Measurements from ENCODE around the genes CA7 and CBFB.

GRCh38 chr16:64910231-64910765, 211.6 kb downstream of the CDH11 start:
- PRO-cap, 6 experiments, result no peak in any of the 6 experiments
- RAMPAGE, long total RNA, 2 experiments, result no peak in any of the 2 experiments
- RRBS, result no CpG with 5 or more reads among the region's 7 CpGs

DNA sequence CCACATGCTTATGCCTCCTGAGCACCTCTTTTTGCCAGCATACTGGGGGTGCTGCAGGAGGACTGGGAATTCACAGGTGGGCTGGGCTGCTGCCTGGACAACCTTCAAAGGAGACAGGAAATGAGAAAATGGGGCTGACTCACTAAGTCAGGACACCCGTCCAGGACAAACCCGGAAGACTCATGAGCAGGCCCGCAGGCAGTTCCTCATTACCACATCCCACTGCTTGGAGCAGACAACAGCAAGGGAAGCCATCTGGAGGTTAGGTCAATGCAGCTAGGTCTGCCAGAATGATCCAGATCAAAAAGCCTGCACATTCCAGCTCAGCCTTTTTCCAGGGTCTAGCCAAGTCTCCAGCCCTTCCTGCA, 536.4 kb upstream of the CDH11 start:
- PRO-cap, 6 experiments, result peak in 1 of 6 experiments; most common plus-strand start position 234 of the sequence (in 1)
- RAMPAGE, long total RNA, 2 experiments, result no peak in any of the 2 experiments
- RRBS, result no CpG with 5 or more reads among the region's 3 CpGs

DNA sequence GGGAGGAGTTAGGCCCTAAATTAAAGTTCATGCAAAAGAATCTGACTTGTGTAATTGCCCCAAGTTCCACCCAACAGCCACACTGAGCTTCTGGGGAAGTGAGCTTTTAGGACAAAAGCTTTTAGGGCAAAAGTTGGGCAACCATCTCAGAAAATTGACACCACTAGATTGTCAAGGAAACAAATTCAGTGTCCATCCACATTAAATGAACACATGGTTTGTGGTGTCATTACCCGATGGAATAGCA, 613.0 kb upstream of the CDH11 start:
- PRO-cap, 6 experiments, result no peak in any of the 6 experiments
- RAMPAGE, long total RNA, 2 experiments, result no peak in any of the 2 experiments
- RRBS, result no CpG with 5 or more reads among the region's 1 CpG

GRCh38 chr16:66363969-66365222, 2.1 kb upstream of the CDH5 start:
- PRO-cap, 6 experiments, result peak in 4 of 6 experiments; most common plus-strand start chr16:66364803 (in 3); most common minus-strand start chr16:66364742 (in 2)
- RAMPAGE, long total RNA, 2 experiments, result no peak in any of the 2 experiments
- RRBS, result no CpG with 5 or more reads among the region's 22 CpGs

GRCh38 chr16:66402703-66403567, 24.2 kb upstream of the BEAN1 start:
- PRO-cap, 6 experiments, result no peak in any of the 6 experiments
- RAMPAGE, long total RNA, 2 experiments, result no peak in any of the 2 experiments
- RRBS, result 87% methylated on average over 5 of the region's 57 CpGs

DNA sequence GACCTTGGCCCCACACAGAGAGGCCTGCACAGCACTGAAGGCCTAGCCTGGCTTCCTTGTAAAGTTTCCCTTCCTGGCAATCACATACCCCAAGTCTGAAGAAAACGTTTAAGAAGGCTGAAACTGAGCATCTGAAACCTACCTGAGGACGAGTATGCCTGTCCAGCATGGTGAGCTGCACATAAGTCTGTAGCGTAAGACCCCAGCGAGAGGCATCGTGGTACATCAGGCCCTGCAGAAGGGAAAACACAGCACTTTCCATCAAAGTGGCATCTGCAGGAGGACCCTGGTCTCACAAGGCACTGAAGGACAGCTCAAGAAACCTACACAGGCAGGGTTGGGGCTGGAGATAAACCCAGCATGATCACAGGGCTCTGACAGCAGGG, 18.7 kb downstream of the TK2 start:
- PRO-cap, 6 experiments, result no peak in any of the 6 experiments
- RAMPAGE, long total RNA, 2 experiments, result start-site peak on the minus strand in 1 of 2 experiments, centred at position 190 of the sequence, 8 reads per replicate
- RRBS, result no CpG with 5 or more reads among the region's 5 CpGs

DNA sequence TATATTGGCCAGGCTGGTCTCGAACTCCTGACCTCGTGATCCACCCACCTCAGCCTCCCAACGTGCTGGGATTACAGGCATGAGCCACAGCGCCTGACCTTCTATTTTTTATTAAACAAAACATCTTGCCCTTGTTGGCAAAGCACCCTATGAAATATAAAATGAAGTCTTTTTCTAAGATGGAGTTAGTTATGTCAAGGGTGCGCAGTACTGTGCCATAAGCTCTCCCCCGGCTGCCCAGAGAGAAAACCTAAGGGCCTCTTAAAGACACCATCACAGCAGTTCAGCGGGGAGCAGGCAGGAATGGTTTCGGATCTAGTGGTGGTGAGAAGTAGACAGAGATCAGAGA, 1.0 kb upstream of the CMTM3 start:
- PRO-cap, 6 experiments, result no peak in any of the 6 experiments
- RAMPAGE, long total RNA, 2 experiments, result no peak in any of the 2 experiments
- RRBS, result no CpG with 5 or more reads among the region's 8 CpGs

GRCh38 chr16:66608107-66608863, 3.8 kb downstream of the CMTM3 start:
- PRO-cap, 6 experiments, result no peak in any of the 6 experiments
- RAMPAGE, long total RNA, 2 experiments, result no peak in any of the 2 experiments
- RRBS, result no CpG with 5 or more reads among the region's 13 CpGs

DNA sequence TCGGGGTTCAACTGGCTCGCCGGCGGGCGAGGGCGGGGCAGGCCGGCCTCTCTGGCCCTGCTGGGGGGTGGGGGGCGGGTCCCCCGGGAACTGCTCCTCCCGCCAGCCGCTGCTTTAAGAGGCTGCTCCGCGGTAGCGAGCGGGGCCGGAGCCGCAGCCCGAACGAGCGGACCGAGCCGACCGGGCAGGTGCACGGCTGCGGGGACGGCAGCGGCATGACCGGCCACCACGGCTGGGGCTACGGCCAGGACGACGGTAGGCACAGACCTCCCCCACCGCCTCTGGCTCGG, at the start of gene CA7:
CA7 (plus strand) TSS at position 142 of the 290 bp plus-strand sequence.
- PRO-cap, 6 experiments, result no peak in any of the 6 experiments
- RAMPAGE, long total RNA, 2 experiments, result no peak in any of the 2 experiments
- RRBS, result 2% methylated on average over 22 of the region's 34 CpGs

- PRO-cap, 6 experiments, result peak in 6 of 6 experiments; most common plus-strand start chr16:67000537 (in 2); most common minus-strand start chr16:67000984 (in 3)
- RAMPAGE, long total RNA, 2 experiments, result start-site peak on the minus strand in 1 of 2 experiments, at chr16:67001001-67001048 at its widest, 13 reads per replicate
- RRBS, result 3% methylated on average over 8 of the region's 101 CpGs
Measured at GRCh38 chr16:67000130-67001500, 12.2 kb downstream of the CES4A start.

- PRO-cap, 6 experiments, result peak in 6 of 6 experiments; most common plus-strand start chr16:67029149 (in 3); most common minus-strand start chr16:67028991 (in 5)
- RAMPAGE, long total RNA, 2 experiments, result no peak in any of the 2 experiments
- RRBS, result 2% methylated on average over 47 of the region's 122 CpGs
Measured at GRCh38 chr16:67028376-67029568, at the start of gene CBFB. CBFB (plus strand) TSS chr16:67029149.

DNA sequence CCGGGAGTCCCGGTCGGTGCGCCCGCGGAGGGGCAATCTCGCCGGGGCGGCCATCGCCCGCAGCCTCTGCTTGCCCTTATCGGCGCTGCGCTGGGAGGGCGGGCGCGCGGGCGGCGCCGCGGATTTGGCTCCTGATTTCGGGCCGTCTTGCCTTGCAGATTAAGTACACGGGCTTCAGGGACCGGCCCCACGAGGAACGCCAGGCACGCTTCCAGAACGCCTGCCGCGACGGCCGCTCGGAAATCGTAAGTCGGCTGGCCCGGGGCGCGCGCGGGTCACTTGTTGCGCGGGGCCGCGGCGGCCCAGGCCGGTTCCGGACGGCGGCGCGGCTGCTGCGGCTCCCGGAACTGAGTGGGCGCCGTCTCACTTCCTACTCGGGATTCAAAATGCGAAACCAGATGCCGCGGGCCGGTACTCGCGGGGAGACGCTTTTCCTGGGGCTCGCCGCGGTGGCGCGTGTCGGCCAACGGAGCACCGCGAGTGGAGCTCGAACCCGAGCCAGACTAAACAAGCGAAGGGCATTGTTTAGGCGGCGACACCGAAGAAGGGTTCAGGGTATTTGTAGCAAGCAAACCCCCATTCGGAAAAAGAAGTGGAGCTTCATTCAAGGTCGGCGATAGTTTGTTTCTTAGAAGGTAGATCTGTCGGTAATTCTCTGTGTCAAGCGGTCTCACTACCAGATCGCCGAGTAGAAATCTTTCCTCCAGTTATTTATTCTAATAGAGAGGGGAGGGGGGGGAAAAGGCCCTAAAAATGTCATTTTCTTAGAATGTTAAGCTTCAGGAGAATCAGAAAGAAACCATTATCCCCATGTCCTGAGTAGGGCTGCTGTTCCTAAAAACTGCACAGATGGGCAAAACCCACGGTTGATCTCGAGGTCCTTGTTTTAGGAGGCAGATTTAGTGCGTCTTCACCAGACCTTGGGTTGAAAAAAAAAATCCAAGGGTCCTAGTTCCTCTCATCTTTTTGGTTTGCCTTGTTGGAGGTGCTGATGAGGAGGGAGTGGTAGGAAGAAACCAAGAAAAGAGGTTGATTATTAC, 940 bp downstream of the CBFB start:
- PRO-cap, 6 experiments, result peak in 6 of 6 experiments; most common plus-strand start position 397 of the sequence (in 5); most common minus-strand start position 349 of the sequence (in 5)
- RAMPAGE, long total RNA, 2 experiments, result no peak in any of the 2 experiments
- RRBS, result 1% methylated on average over 29 of the region's 90 CpGs

GRCh38 chr16:67038907-67039324, 10.0 kb downstream of the CBFB start:
- PRO-cap, 6 experiments, result no peak in any of the 6 experiments
- RAMPAGE, long total RNA, 2 experiments, result no peak in any of the 2 experiments
- RRBS, result no CpG with 5 or more reads among the region's 1 CpG

GRCh38 chr16:67235961-67236779, 9.2 kb downstream of the TMEM208 start:
- PRO-cap, 6 experiments, result no peak in any of the 6 experiments
- RAMPAGE, long total RNA, 2 experiments, result no peak in any of the 2 experiments
- RRBS, result 71% methylated on average over 2 of the region's 23 CpGs

GRCh38 chr16:67240861-67241957, 6.1 kb downstream of the FHOD1 start:
- PRO-cap, 6 experiments, result peak in 3 of 6 experiments; most common plus-strand start chr16:67241257 (in 1); most common minus-strand start chr16:67241040 (in 2)
- RAMPAGE, long total RNA, 2 experiments, result no peak in any of the 2 experiments
- RRBS, result no CpG with 5 or more reads among the region's 10 CpGs

DNA sequence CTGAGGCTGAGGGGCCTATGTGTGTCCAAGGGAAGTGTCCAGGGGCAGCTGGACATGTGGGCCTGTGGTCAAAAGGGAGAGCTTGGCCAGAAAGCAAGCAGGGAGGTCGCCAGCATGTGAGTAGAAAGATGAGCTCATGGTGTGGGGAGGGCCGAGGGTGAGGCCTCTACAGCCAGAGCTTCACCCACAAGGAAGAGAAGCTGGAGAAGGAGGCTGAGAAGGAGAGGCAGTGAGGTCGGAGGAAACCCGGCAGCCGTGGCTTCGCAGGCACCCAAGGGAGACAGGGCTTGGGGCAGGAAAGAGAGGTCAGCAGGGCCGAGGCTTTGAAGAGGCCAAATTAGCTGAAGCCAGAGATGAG, 4.0 kb upstream of the HSD11B2 start:
- PRO-cap, 6 experiments, result no peak in any of the 6 experiments
- RAMPAGE, long total RNA, 2 experiments, result no peak in any of the 2 experiments
- RRBS, result no CpG with 5 or more reads among the region's 7 CpGs

- PRO-cap, 6 experiments, result no peak in any of the 6 experiments
- RAMPAGE, long total RNA, 2 experiments, result no peak in any of the 2 experiments
- RRBS, result no CpG with 5 or more reads among the region's 8 CpGs
Measured at GRCh38 chr16:67459986-67460718, 20.8 kb downstream of the ATP6V0D1 start.

DNA sequence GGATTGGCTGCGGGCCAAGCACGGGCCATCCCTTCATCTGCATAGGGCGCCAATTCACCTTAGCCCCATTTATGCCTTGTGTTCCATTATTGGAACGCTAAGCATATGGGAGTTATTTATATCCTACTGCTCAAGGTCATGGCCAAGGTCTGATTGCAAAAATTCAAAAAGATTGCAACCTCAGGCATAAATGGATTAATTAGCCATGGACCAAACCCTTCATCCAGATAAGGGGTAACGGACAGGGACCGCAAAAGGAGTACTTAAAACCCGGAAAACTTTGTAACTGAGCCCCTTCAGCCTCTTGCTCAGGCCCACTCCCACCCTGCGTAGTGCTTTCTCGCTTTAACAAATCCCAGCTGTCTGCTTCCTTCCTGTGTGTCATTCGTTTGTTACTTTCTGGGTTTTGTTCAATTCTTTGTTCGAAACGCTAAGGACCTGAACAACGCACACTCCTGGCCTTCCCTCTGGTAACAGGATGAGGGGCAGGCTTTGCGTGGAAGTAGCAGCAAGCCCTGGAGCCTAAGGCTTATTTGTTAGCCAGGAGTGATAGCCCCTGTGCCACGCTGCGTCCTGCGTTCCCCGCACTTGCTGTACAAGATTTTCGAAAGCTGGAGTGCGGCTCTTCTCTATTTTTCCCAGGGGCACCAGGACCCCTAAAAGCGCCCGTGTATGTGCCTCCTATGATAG, 952 bp upstream of the ATP6V0D1 start:
- PRO-cap, 6 experiments, result peak in 2 of 6 experiments; most common plus-strand start position 421 of the sequence (in 2); most common minus-strand start position 365 of the sequence (in 2)
- RAMPAGE, long total RNA, 2 experiments, result no peak in any of the 2 experiments
- RRBS, result no CpG with 5 or more reads among the region's 22 CpGs

GRCh38 chr16:67527807-67528184, 833 bp upstream of the RIPOR1 start:
- PRO-cap, 6 experiments, result no peak in any of the 6 experiments
- RAMPAGE, long total RNA, 2 experiments, result no peak in any of the 2 experiments
- RRBS, result no CpG with 5 or more reads among the region's 8 CpGs

- PRO-cap, 6 experiments, result no peak in any of the 6 experiments
- RAMPAGE, long total RNA, 2 experiments, result no peak in any of the 2 experiments
- RRBS, result no CpG with 5 or more reads among the region's 1 CpG
Measured at GRCh38 chr16:67542375-67543049, 13.9 kb downstream of the RIPOR1 start.

All from heart left ventricle (tissue), 7 donors.